Ileum (tissue), 1 donor: ENCODE results near the genes OR4K2, EDDM3A and RNASE2.

GRCh38 chr14:19874957-19875420 is at the start of gene OR4K2:
OR4K2 (plus strand) TSS chr14:19875142.
- PRO-cap: no peak

- PRO-cap: no peak
These were observed 6.8 kb downstream of the CCNB1IP1 start for GRCh38 chr14:20326239-20326751.

DNA sequence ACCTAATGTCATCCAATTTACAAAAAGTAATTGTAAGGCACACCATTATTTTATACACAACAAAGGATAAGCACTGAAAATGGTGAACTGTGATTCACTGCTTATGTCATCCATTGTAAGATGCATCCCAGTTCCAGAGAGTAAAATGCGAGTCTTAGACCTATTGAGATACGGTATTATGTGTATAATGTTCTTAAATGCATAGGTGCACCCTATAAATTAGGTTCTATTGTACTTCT is 405 bp downstream of the PARP2 start:
- PRO-cap: no peak

GRCh38 chr14:20416155-20416718 is 2.9 kb upstream of the TEP1 start:
- PRO-cap: unidirectional peak, minus-strand start at chr14:20416365

- PRO-cap: no peak
These were observed 2.2 kb downstream of the APEX1 start for GRCh38 chr14:20457142-20457740.

DNA sequence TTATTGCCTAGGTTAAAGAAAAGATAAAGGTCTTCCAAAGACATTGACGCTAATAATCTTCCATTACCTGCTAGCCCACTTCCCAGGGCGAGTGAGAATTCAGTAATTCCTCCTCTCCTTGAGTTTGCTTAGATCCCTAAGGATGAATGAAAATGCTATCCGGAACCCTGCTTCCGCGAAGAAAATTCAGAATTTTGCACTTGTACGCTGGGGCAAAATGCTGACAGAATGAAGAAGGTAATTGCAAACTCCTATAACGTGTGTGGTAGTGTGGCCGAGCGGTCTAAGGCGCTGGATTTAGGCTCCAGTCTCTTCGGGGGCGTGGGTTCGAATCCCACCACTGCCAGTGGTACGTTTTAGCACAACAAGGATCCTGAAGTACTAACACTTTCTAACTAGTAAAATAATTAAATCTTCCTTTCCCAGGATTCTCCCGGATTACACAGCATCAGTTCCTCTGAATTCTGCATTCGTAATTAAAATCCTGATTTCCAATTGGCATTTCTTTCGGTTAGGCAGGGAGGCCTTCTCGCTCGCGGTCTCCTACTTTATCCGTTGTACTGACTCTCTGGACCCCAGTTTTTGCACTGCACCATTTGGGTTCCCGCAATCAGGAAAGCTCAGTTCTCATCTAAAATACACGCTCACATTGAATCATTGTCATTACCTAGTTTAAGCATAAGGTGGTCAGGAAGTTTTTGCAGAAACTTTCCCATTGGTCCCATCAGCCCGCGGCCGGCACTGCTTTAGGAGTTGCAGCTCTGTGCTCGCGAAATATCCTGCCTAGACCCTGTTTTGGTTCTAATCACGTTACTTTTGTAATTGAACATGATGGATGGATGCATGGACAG is 16.2 kb downstream of the OR6S1 start:
- PRO-cap: no peak

DNA sequence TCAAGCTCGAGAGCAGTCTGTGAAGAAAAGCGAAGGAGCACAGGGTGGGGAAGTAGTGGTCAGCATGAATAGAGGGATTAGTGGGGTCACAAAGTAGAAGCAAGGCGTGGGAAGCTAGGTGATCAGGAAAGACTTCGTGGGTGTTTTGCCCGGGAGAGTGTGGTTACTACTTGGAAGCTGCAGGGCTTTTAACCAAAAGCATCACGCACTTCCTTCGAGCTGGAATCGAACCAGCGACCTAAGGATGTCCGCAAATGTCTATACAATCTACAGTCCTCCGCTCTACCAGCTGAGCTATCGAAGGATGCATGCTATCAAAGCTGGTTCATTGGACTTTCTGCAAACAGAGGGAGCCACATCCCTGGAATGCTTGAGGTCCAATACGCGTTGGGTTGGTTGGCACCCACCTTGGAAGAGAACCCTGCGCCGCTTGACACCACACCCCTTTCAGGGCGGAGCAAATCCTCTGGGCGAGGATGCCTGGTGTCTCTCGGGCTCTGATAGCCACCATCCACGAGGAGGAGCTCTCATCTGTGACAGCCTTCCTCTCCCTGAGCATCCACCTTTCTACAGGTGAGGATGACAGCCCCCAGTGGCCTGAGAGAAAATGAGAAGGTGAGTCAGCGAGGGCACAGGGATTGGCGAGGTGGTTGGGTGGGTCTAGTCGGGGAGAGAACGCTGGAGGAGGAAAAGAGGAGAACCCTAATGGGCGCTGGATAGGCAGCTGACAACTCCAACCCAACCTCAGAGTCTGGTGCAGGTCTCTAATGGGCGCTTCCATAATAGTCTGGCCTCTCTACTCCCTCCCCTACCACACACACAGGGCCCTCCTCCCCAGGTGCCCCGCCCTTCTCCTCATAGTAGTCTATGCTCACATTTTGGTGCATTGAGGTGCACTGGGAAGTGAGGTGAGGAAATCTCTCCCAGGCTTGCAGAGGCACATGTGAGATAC is 16.0 kb upstream of the OR6S1 start:
- PRO-cap: no peak

- PRO-cap: no peak
These were observed at the start of gene EDDM3A for GRCh38 chr14:20745689-20745955. EDDM3A (plus strand) TSS chr14:20745887.

DNA sequence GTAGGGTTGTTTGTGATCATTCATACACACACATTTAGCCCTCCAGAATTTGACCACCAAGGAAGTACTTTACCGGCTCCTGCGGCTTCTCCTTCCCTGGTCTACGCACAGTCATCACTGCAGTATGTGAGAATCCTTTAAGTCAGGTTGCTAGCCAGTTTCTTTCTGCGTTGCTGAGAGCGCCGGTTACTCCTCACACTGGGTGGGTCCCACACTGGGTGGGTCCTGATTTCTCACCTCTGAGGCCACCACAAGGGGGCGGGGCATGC is 25.2 kb upstream of the RNASE1 start:
- PRO-cap: no peak

- PRO-cap: no peak
These were observed at the start of gene RNASE2 for GRCh38 chr14:20955159-20955728. RNASE2 (plus strand) TSS chr14:20955487.

- PRO-cap: no peak
These were observed 1.6 kb downstream of the NDRG2 start for GRCh38 chr14:21023135-21023760.

DNA sequence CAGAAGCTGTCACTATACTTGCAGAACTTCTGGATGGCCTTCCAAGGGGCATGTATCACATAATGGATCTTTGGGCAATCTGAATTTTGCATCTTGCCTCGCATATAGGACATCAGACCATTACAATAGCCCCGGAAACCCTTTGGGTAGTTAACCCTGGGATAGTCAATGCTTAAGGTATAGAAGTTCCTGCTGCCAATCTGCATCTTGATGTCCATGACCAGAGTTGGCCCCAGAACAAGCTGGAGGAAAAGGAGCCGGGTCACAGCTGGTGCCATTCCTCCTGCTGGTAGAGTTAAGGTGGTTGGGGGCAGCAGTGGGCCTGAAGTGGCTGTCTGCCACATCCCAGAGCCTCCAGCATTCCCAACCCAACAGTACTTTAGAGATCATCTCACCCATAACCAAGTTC is 592 bp downstream of the RNASE13 start:
- PRO-cap: no peak

DNA sequence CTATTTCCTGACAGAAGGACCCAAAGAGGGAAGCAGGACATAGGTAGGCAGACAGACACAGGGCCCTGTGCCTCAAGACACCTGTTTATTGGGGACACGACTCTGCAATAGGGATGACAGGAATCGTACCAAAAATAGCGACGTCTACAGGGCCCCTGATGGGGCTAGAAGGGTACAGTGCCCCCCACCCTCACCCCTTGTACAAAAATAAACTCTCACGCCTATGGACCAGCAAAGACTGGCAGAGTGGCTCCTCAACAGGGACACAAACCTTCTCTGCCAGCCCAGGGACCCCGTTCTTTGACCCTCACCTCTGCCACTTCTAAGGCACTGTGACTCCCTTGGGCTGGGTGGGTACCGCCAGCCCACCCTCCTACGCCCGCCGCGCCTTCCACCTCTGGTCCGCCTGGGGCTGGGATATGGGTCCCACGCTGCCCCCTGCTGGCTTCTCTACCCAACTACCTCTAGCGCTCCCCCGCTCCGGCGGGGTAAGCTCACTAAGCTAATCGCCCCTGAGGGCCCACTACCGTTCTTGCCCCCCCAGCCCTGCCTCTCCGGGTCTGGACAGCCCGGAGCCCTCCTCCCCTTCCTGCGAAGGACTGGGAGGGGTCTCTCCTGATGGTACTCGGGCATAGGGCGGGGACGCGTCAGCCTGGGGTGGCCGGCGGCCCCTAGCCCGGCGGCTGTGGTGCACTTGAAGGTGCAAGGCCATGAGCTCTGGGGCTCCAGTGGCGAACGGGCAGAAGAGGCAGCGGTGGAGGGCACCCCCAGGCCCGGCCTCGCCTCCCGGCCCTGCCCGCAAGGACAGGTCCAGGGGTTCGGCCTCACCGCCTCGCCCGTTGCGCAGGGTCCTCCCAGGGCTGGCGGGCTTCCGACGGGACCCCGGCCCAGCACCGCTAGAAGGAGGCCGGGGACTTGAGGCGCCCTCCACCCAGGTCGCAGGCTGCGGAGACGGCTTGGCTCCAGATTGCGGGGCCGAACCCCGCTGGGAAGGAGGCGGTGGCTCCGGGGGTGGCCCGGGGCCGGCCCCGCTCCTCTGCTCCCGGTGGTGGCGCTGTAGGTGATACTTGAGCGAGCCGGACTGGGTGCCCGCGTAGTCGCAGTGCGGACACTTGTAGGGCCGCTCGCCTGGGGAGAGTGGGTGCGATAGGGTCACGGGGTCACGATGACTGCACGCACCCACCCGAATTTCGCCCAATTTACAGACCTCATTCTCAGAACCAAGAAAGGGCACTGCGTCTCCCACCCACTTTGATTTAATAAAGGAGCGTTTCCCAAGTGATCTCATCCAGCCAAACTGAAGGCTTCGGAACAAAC is 8.0 kb downstream of the ZNF219 start:
- PRO-cap: no peak

GRCh38 chr14:21234961-21235481 is 34.2 kb downstream of the HNRNPC start:
- PRO-cap: no peak

- PRO-cap: no peak
These were observed 11.9 kb downstream of the HNRNPC start for GRCh38 chr14:21257142-21258020.

DNA sequence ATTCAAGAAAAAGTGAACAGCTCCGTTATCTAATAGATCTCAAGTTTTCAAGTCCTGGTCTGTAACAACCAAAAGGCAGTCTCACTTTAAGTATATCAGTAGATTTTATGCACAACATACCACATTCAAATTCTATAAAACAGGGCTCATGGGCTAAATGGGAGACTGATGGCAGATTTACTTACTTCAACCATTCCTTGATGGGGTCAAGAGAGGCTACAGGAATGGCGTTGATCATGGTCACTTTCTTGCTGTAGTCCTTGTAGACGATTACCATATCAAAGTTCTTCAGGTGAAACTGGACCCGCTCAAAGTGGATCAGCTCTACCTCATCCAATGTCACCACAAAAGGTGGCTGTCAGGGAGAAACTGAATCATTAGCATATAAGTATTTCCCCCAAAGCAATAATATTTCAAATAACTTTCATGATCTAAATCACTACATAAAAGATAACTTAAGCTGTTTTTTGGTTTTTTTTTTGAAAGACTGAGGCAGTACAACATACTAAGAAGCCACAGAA is 26.7 kb downstream of the SUPT16H start:
- PRO-cap: no peak

- PRO-cap: bidirectional peak, plus-strand start at chr14:21384312, minus-strand start at chr14:21384019
These were observed 517 bp upstream of the SUPT16H start for GRCh38 chr14:21384140-21384931.

DNA sequence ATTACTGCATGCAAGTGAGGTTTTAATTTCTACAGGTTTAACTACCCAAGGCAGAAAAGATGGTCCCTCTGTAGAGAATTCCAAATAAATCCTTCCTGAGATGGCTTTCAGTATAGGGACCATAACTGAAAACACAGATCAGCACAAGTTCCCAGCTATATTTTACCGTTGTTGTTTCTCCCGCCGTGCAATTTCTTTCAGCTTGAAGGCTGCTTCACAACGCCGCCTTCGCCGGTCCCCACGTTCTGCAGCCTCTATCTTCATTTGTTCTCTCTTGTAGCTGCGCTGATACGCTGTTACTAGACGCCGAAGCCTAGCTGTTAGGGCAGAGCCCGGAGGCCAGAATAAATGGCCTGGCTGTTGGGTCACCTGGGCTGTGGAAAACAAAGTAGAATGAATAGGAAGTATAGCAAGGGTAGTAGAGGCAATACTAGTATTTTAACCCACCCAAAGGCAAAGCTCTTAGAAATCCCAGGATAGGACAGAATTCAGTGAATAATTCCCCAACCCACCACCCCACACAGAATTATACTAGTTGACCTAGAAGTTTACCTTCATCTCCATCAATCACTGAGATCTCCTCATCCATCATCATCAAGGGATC is 11.0 kb upstream of the SUPT16H start:
- PRO-cap: no peak

DNA sequence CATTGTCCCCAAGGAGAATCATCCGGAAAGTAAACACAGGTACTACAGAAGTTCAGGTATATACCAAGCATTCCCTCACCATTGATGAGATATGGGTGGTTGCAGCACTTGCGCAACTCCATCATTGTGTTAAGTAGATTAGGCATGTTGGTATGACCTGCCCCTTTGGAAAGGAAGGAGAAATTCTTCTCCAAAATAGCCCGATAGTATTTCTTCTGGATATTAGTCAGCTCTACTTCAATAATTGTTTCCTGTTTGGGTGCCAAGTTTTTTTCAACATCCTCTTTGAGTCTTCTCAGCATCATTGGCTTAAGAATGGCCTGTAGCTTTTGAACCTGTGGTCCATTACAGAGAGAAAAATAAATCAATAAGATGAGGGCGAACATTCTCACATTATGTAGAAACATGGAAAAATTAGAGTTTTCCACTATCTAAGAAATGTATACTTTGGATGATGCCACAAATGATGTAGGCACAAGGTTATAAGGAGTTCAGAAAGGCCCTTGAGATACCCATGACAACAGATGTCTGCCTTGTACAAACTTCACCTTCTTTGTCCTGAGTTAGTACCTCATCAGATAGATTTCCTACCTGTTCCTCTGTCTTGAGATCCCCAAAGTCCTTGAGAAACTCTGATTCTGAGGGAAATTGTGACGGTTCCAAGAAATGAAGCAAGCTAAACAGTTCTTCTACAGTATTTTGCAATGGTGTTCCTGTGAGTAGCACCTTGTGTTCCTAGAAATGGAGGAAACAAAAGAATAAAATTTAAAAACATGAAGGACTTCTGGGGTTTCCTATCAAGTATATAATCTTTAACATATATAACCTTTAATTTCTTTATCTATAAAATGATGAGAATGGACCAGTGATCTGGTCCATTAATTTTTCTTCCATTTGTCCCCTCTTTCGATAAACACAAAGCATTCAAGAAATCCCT is 21.6 kb upstream of the SUPT16H start:
- PRO-cap: no peak

DNA sequence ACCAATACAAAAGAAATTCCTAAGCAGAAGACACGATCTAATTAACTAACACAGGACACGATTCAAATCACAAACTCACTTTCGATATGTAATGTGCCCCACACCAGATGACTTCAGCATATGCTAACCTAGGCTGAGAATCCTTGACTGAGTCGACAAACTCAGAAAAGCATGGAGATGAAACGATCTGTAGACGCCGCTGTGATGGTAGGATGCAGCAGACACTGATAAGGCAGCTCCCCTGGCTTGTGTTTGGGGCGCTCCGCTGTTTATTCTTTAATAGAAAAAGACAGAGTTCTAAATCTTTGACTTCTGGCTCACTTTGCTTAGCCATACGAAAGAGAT is 1.1 kb downstream of the CHD8 start:
- PRO-cap: no peak